GM12878 (cell line): ENCODE results near the genes COL23A1 and ZNF879.

DNA sequence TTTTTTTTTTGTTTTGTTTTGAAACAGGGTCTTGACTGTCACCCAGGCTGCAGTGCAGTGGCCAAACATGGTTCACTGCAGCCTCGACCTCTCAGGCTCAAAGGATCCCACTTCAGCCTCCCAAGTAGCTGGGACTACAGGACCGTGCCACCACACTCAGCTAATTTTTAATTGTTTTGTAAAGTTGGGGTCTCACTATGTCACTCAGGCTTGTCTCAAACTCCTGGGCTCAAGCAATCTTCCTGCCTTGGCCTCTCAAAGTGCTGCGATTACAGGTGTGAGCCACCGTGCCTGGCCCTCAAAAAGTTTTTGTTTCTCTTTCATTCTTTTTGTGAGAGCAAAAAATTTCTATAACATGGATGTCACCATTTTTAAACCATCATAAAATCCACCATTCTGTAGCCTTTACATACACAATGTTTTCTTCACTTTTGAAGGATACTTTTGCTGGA is 16.9 kb downstream of the B4GALT7 start:
- RAMPAGE, long total RNA: no peak
- RRBS, 2 experiments: no CpG with 5 or more reads among the region's 4 CpGs
CAGE:
- cytosol, long polyA minus RNA: no peak
- cytosol, long polyA plus RNA: no peak
- long polyA plus RNA: no peak
- nucleolus, long total RNA: no peak
- nucleus, long polyA plus RNA: no peak
- nucleus, long total RNA: no peak

DNA sequence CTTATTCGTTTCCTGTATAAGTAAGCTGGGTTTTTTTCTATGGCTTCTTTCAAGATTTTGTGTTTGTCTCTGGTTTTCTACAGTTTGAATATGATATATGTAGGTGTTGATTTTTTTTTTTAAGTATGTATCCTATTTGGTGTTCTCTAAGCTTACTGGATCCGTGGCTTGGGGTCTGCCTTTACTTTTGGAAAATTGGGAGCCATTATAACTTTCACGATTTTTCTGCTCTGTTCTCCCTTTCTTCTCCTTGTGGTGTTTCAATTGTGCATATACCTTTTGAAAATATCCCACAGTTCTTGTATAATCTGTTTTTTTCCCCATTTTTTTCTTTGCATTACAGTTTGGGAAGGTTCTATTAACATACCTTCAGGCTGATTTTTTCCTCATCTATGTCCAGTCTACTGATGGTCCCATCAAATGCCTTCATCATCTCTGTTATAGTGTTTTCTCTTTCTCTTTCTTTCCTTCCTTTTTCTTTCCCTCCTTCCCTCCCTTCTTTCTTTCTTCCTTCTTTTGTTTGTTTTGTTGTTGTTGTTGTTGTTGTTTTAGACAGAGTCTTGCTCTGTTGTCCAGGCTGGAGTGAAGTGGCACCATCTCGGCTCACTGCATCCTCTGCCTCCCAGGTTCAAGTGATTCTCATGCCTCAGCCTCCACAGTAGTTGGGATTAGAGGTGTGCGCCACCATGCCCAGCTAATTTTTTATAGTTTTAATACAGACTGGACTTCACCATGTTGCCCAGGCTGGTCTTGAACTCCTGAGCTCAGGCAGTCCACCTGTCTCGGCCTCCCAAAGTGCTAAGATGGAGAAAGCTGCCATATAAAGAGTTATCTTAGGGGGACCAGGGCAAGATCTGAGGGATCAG is 17.9 kb downstream of the B4GALT7 start:
- RAMPAGE, long total RNA: no peak
- RRBS, 2 experiments: no CpG with 5 or more reads among the region's 6 CpGs
CAGE:
- cytosol, long polyA minus RNA: no peak
- cytosol, long polyA plus RNA: no peak
- long polyA plus RNA: no peak
- nucleolus, long total RNA: no peak
- nucleus, long polyA plus RNA: no peak
- nucleus, long total RNA: no peak

GRCh38 chr5:178113969-178115091 is 998 bp downstream of the N4BP3 start:
- RAMPAGE, long total RNA: no peak
- RRBS, 2 experiments: 2% methylated on average over 10 of the region's 56 CpGs
CAGE:
- cytosol, long polyA minus RNA: no peak
- cytosol, long polyA plus RNA: no peak
- long polyA plus RNA: no peak
- nucleolus, long total RNA: no peak
- nucleus, long polyA plus RNA: no peak
- nucleus, long total RNA: no peak

DNA sequence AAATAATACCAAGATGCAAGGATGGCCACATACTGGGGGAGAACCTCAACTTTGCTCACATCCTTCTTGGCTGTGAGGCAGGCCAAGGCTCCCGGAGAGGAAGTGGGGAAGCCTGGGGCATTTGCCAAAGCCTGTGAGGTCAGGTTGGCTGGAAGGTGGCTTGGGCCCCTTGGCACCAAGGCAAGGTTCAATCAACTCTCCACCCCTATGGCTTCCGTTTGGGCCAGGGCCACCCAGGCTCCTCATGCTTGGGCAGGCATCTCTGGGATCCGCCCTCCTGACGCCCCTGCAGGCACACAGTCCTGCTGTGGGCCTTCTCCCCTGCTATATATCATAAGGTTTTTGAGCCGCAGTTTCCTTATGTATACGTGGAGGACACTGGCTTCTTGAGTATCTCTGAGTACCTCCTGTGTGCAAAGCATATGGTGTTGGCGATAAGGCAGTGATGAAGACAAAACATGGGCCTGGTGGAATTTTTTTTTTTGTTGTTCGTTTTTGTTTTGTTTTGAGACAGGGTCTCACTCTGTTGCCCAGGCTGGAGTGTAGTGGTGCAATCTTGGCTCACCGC is 3.5 kb upstream of the RMND5B start:
- RAMPAGE, long total RNA: no peak
- RRBS, 2 experiments: no CpG with 5 or more reads among the region's 9 CpGs
CAGE:
- cytosol, long polyA minus RNA: no peak
- cytosol, long polyA plus RNA: no peak
- long polyA plus RNA: no peak
- nucleolus, long total RNA: no peak
- nucleus, long polyA plus RNA: no peak
- nucleus, long total RNA: no peak

GRCh38 chr5:178146466-178146988 is 7.2 kb downstream of the NHP2 start:
- RAMPAGE, long total RNA: no peak
- RRBS, 2 experiments: no CpG with 5 or more reads among the region's 9 CpGs
CAGE:
- cytosol, long polyA minus RNA: no peak
- cytosol, long polyA plus RNA: no peak
- long polyA plus RNA: no peak
- nucleolus, long total RNA: no peak
- nucleus, long polyA plus RNA: no peak
- nucleus, long total RNA: no peak

GRCh38 chr5:178148392-178149575 is 4.9 kb downstream of the NHP2 start:
- RAMPAGE, long total RNA: no peak
- RRBS, 2 experiments: no CpG with 5 or more reads among the region's 13 CpGs
CAGE:
- cytosol, long polyA minus RNA: no peak
- cytosol, long polyA plus RNA: no peak
- long polyA plus RNA: no peak
- nucleolus, long total RNA: no peak
- nucleus, long polyA plus RNA: no peak
- nucleus, long total RNA: no peak

DNA sequence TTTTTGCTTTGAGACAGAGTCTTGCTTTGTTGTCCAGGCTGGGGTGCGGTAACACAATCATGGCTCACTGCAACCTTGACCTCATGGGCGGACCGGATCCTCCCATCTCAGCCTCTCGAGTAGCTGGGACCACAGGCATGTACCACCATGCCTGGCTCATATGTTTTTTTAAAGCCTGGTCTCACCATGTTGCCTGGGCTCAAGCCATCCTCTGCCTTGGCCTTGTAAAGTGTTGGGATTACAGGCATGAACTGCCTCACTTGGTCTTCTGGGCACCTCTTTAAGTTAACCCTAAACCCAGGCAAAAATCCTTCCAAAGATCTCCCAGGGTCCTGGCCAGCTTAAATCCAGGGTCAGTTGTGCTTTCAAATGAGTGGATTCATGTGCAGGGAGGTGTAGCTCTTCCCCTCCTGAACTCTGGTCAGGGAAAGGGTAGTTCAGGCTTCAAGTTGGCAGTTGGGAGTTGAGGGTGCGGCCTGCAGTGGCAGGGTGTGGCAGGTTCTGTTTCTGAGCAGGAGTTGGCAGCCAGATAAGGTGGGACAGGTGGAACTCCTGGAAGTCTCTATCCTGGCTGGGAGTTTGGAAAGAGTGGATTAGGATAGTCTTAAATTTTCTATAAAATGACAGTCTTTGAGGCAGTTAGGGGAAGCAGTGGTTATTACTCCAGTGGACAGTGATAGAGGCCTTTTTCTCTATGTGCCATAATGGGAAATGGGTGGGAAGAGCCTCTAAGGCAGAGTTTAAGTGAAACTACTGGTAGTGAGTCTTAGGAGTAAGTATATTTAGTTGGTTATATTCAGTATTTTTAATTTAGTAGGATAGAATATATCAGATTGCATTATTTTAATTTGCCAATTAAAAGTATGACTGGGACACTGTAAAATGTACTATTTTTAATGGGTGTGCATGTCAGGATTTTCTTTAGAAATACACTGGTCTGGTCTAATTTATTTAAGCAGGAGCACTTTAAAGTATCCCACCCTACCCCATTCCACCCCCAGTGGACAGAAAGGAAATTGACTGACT is 3.7 kb downstream of the HNRNPAB start:
- RAMPAGE, long total RNA: no peak
- RRBS, 2 experiments: no CpG with 5 or more reads among the region's 5 CpGs
CAGE:
- cytosol, long polyA minus RNA: no peak
- cytosol, long polyA plus RNA: no peak
- long polyA plus RNA: no peak
- nucleolus, long total RNA: no peak
- nucleus, long polyA plus RNA: no peak
- nucleus, long total RNA: no peak

DNA sequence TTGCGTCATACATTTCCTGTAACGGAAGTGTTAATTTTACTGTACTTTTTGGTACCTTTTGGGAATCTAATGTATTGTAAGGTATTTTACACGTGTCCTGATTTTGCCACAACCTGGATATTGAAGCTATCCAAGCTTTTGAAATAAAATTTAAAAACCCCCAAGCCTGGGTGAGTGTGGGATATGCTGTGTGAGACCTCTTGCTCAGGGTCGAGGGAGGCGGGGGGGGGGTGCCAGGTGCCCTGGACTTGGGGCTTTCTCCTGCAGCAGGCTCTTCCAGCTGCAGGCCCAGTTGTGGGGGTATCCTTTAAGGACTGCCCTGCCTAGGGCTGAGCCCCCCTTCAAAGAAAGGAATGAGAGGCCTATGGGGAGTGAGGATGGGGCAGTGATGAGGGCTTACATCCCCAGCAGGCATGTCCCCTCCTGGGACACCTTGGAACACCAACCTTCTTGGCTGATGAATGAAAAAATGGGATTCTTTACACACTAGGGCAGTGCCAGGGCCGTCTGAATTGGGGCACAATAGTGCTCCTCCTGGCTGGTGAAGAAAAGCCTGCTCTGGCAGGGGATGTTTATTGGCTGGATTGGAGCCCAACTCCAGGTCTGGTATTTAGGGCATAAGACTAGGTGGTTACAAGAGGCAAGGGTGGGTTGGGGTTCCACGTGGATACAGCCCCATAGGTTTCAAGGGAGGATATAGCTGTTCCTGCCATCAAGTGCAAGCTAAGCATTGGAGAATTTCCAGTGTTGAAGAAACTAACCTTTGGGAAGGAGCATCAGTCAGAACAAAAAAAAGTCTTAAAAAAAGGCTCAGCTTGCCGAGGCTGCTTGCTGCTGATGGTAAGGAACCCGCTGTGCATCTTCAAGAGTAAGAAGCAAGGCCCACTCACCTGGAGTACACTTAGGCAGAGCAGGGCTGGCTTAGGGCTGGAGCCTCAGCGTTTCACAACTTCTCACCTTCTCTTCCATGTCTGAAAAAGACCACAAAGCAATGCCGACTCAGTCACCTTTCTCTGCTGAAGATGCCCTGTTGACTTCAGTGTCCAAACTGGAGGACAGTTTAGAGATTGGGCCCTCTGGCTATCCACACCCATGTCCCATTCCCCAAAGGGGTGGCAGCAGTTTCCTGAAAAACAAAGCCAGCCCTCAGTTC is 7.0 kb downstream of the HNRNPAB start:
- RAMPAGE, long total RNA: no peak
- RRBS, 2 experiments: no CpG with 5 or more reads among the region's 11 CpGs
CAGE:
- cytosol, long polyA minus RNA: no peak
- cytosol, long polyA plus RNA: no peak
- long polyA plus RNA: no peak
- nucleolus, long total RNA: no peak
- nucleus, long polyA plus RNA: no peak
- nucleus, long total RNA: no peak

GRCh38 chr5:178527185-178527866 is 62.9 kb downstream of the COL23A1 start:
- RAMPAGE, long total RNA: no peak
- RRBS, 2 experiments: no CpG with 5 or more reads among the region's 18 CpGs
CAGE:
- cytosol, long polyA minus RNA: no peak
- cytosol, long polyA plus RNA: no peak
- long polyA plus RNA: no peak
- nucleolus, long total RNA: no peak
- nucleus, long polyA plus RNA: no peak
- nucleus, long total RNA: no peak

- RAMPAGE, long total RNA: no peak
- RRBS, 2 experiments: no CpG with 5 or more reads among the region's 7 CpGs
CAGE:
- cytosol, long polyA minus RNA: no peak
- cytosol, long polyA plus RNA: no peak
- long polyA plus RNA: no peak
- nucleolus, long total RNA: no peak
- nucleus, long polyA plus RNA: no peak
- nucleus, long total RNA: no peak
Observed at GRCh38 chr5:178542396-178542973, 47.7 kb downstream of the COL23A1 start.

- RAMPAGE, long total RNA: no peak
- RRBS, 2 experiments: 64% methylated on average over 3 of the region's 14 CpGs; no CpG with 5 or more reads in 1 of the 2 experiments
CAGE:
- cytosol, long polyA minus RNA: no peak
- cytosol, long polyA plus RNA: no peak
- long polyA plus RNA: no peak
- nucleolus, long total RNA: no peak
- nucleus, long polyA plus RNA: no peak
- nucleus, long total RNA: no peak
Observed at GRCh38 chr5:178544472-178544999, 45.7 kb downstream of the COL23A1 start.

DNA sequence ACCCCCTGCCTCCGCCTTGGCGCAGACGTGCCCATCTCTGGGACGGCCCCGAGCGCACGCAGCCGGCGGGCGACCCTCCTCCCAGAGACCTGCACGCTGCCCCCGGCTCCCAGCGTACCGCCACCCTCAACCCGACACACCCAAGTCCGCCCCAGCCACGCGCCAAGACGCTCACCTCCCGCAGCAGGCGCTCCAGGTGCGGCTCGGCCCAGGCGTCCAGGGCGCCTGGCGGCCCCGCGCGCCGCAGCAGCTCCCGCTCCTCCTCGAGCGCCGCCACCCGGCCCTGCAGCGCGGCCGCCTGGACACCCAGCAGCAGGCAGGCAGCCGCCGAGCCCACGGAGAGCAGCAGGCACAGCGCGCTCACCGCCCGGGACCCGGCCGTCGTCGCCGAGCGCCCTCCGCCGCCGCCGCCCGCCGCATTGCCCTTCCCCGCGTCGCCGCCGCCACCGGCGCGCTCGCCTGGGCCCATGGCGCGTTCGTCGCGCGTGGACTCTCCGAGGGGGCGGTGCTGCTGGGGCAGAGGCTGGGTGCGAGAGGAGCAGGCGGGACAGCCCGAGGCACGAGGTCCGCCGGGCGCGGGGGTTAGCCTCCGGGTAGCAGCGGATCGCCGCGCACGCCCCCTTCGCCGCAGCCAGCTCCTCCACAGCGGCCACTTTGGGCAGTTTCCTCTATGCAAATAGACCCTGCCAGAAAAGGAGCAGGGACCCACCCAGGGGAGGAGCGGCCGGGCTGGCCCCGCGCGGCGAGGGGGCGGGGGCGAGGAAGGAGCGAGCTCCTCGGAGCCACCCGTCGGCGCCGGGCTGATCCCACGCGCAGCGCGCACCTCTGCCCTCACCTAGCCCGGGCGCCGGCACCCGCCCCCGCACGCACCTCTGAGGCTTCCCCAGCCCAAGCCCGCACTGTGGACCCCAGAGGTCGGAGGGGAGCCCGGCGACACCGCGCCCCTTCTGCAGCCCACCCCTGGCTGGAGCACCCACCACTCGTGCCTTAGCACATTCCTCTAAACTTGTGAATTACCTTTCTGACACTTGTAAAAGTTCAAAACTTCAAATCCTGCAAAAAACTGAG is at the start of gene COL23A1:
TSS of gene COL23A1 (minus strand) at position 665 of the 1,068 bp plus-strand sequence.
- RAMPAGE, long total RNA: no peak
- RRBS, 2 experiments: 6 to 19% methylated on average over 63 of the region's 122 CpGs
CAGE:
- cytosol, long polyA minus RNA: no peak
- cytosol, long polyA plus RNA: no peak
- long polyA plus RNA: no peak
- nucleolus, long total RNA: no peak
- nucleus, long polyA plus RNA: no peak
- nucleus, long total RNA: no peak

DNA sequence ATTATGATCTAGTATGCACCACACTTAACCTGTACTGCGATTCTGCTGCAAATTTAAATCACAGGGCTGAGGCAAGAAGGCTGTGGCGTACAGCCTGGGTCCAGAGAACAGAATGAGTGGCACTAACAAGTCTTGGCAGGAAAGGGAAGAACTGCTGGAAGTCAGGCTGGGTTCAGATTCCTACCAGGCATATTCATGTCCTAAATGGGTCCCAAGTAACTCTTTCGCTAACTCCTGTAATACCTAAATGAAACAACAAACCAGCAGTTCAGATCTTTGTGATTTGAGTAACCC is 853 bp upstream of the COL23A1 start:
- RAMPAGE, long total RNA: no peak
- RRBS, 2 experiments: no CpG with 5 or more reads among the region's 3 CpGs
CAGE:
- cytosol, long polyA minus RNA: no peak
- cytosol, long polyA plus RNA: no peak
- long polyA plus RNA: no peak
- nucleolus, long total RNA: no peak
- nucleus, long polyA plus RNA: no peak
- nucleus, long total RNA: no peak

DNA sequence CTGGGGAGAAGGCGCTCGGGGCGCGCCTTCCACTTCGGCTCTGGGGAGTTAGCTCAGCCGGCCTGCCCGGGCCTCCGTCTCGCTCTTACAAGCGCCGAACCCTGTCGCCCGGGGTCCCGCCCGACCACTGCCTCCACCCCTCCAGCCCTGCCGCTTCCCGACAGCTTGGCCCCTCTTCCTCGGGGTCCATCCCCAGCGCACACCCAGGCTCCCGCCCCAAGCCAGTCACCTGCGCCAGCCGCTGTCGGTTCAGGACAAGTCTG is 142 bp downstream of the GRM6 start:
- RAMPAGE, long total RNA: no peak
- RRBS, 2 experiments: 24 to 51% methylated on average over 13 of the region's 23 CpGs
CAGE:
- cytosol, long polyA minus RNA: no peak
- cytosol, long polyA plus RNA: no peak
- long polyA plus RNA: no peak
- nucleolus, long total RNA: no peak
- nucleus, long polyA plus RNA: no peak
- nucleus, long total RNA: no peak

DNA sequence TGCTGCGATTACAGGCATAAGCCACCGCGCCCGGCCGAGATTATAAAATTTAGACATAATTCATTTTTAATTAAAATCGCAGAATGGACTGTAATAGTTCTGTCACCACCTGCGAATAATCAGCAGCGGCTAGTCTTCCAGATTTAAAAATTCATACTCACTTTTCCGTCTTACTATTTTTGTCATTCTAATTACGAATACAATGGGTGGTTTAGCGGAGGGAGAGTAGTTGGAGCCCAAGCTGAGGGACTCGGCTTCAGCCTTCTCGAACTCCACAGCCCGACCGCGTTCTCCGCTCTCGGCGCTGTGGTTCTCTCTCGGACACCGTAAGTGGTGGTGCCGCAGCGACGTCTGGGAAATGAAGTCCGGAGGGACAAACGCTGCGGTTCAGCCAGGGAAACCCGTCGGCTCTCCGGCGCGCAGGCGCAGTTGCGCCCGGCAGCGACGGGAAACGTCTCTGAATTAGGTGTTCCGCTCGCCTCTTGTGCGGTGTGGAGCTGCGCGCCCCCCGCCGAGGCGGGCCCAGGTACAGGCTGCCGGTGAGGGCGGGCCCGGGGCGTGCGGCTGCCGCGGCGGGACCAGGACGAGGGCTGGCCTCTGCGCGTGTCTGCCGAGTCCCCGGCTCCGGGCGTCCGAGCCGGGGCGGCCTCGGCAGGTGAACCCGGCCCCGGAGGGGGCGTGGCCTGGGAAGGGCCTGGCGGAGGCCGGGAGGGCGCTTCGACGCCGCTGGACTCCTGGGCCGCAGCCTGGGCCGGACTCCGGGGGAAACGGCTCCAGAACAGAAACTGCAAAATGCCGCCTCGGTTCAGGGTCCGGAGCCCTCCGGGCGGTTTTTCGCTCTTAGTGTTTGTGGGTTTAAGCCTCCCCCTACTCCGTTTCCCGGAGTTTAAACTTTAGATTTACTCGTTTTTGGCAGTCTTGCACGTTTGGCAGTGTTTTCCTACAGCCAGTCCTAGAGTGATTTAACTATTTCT is at the start of gene ZNF879:
TSS of gene ZNF879 (plus strand) at position 426 of the 974 bp plus-strand sequence.
- RAMPAGE, long total RNA: no peak
- RRBS, 2 experiments: 9 to 20% methylated on average over 32 to 40 of the region's 88 CpGs
CAGE:
- cytosol, long polyA minus RNA: no peak
- cytosol, long polyA plus RNA: no peak
- long polyA plus RNA: no peak
- nucleolus, long total RNA: no peak
- nucleus, long polyA plus RNA: no peak
- nucleus, long total RNA: no peak

DNA sequence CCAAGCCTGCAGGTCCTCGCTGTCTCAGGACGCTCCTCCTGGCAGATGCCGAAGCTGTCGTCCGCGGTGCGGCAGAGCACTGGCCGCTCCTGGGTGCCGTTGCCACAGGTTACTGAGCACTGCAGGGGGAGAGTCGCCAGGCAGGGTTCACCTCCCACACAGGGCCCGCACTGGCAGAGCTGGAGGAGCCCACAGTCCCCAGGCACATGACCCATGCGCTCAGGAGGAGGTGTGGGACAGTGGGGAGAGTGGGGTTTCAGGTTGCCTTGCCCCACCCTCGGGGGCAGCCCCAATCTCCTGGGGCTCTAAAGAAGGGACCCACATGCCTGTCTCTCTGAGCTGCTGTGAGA is 62.5 kb downstream of the ZNF354C start:
- RAMPAGE, long total RNA: no peak
- RRBS, 2 experiments: no CpG with 5 or more reads among the region's 13 CpGs
CAGE:
- cytosol, long polyA minus RNA: no peak
- cytosol, long polyA plus RNA: no peak
- long polyA plus RNA: no peak
- nucleolus, long total RNA: no peak
- nucleus, long polyA plus RNA: no peak
- nucleus, long total RNA: no peak

- RAMPAGE, long total RNA: no peak
- RRBS, 2 experiments: no CpG with 5 or more reads among the region's 18 CpGs
CAGE:
- cytosol, long polyA minus RNA: no peak
- cytosol, long polyA plus RNA: no peak
- long polyA plus RNA: no peak
- nucleolus, long total RNA: no peak
- nucleus, long polyA plus RNA: no peak
- nucleus, long total RNA: no peak
Observed at GRCh38 chr5:179190855-179191279, 130.7 kb downstream of the ZNF354C start.

GRCh38 chr5:179266706-179267431 is 78.4 kb downstream of the ADAMTS2 start:
- RAMPAGE, long total RNA: no peak
- RRBS, 2 experiments: no CpG with 5 or more reads among the region's 18 CpGs
CAGE:
- cytosol, long polyA minus RNA: no peak
- cytosol, long polyA plus RNA: no peak
- long polyA plus RNA: no peak
- nucleolus, long total RNA: no peak
- nucleus, long polyA plus RNA: no peak
- nucleus, long total RNA: no peak

- RAMPAGE, long total RNA: no peak
- RRBS, 2 experiments: 55 to 65% methylated on average over 3 to 5 of the region's 15 CpGs
CAGE:
- cytosol, long polyA minus RNA: no peak
- cytosol, long polyA plus RNA: no peak
- long polyA plus RNA: no peak
- nucleolus, long total RNA: no peak
- nucleus, long polyA plus RNA: no peak
- nucleus, long total RNA: no peak
Observed at GRCh38 chr5:179272938-179273370, 72.3 kb downstream of the ADAMTS2 start.

- RAMPAGE, long total RNA: no peak
- RRBS, 2 experiments: no CpG with 5 or more reads among the region's 10 CpGs
CAGE:
- cytosol, long polyA minus RNA: no peak
- cytosol, long polyA plus RNA: no peak
- long polyA plus RNA: no peak
- nucleolus, long total RNA: no peak
- nucleus, long polyA plus RNA: no peak
- nucleus, long total RNA: no peak
Observed at GRCh38 chr5:179288430-179288809, 56.8 kb downstream of the ADAMTS2 start.